SJSA1 (cell line): ENCODE measurements around a stretch of chr21.

- RAMPAGE, long total RNA, result no peak
Observed at GRCh38 chr21:46099552-46100267, 1.8 kb downstream of the COL6A2 start.

- RAMPAGE, long total RNA, result no peak
Observed at GRCh38 chr21:46126257-46126980, 28.5 kb downstream of the COL6A2 start.

DNA sequence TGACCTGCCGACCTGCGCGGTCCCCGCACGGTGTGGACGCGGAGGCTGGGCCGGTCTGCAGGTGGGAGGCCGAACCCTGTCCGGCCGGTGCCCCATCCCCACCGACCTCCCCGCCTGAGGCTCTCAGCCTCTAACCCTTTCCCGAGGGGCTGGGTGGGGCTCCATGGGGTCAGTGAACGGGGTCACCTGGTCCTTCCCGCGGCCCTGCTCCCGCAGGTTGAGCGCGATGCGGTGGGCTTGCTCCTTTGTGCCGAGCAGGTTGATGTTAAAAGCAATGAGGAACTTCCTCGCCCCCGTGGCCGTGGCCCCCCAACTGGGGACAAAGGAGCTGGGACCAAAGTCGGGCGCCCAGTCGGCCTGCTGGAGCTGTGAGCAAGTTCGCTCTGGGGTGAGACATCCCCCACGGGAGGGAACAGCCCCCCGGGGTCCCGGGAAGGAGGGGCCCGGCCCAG lies 4.0 kb downstream of the FTCD start:
- RAMPAGE, long total RNA, result no peak

DNA sequence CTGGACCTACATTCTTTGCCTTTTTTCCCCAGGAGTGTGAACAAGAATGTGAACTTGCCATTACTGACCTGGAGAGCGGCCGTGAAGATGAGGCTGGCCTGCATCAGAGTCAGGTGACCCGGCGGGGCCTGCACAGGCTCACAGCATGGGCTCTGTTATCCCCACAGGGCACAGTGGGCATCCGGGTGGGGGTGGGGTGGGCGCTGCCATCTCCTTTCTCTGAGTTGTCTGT lies 22.1 kb downstream of the PCNT start:
- RAMPAGE, long total RNA, result no peak

GRCh38 chr21:46363454-46363938 lies 39.5 kb downstream of the PCNT start:
- RAMPAGE, long total RNA, result no peak

DNA sequence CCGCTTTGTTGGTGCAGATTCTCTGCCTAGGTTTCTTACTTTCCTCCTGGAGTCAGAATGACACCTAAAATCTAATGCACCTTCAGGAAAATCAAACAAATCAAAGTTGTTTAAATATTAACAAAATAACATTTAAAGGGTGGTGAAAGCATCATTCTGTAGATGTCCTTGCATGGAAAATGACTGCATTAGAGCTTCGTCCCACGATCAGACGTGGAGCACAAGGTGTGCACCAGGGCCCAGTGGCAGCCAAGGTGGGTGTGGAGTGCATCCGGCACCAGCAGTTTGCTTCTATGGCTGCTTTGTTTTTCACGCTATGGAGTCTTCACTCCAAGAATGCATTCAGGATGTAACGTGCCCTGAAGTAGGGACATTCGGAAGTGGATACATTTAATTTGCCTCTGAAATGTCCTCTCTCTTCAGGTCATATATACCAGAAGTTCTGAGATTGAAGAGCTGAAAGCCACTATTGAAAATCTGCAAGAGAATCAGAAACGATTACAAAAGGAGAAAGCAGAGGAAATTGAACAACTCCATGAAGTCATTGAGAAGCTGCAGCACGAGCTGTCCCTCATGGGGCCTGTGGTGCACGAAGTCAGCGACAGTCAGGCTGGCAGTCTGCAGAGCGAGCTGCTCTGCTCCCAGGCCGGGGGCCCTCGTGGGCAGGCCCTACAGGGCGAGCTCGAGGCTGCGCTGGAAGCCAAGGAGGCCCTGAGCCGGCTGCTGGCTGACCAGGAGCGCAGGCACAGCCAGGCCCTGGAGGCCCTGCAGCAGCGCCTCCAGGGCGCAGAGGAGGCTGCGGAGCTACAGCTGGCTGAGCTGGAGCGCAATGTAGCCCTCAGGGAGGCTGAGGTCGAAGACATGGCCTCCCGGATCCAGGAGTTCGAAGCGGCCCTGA lies 47.7 kb upstream of the DIP2A start:
- RAMPAGE, long total RNA, result no peak

DNA sequence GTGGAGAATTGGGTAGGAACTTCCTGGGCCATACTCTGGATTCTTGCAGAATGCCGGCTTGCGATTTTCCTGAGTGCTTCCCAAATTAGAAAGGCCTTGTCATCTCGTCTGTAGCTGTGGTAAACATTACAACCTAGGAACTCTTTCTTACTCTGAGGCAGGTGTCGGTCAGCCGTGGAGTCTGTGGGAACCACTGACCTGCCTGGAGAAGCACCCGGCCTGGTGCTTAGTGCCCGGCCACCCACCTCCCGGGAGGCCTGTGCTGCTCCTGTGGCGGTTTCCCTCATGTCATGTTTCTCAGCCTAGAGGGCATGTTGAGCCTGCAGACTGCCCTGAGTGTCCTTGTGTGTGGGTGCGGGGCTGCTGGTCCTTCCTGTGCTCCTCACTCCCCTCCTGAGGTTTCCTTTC lies 64.7 kb downstream of the S100B start:
- RAMPAGE, long total RNA, result no peak

- RAMPAGE, long total RNA, result no peak
Observed at GRCh38 chr21:46550429-46551113, 54.3 kb downstream of the S100B start.

DNA sequence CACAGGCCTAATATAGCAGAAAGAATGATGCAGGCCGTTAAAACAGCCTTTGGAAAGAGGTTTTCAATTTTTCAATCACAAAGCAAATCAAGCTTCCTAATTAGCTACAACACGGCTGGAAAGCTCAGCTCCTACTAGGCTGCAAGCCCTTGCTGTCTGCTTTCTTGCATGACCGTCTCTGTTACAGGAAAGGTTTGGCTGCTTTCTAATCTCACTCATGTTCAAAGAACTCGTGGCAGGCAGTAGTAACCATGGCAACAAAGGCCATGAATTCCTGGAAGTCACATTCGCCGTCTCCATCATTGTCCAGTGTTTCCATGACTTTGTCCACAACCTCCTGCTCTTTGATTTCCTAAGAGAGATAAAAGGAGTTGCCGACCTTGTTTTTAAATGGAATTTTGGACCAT lies 5.7 kb downstream of the S100B start:
- RAMPAGE, long total RNA, result no peak